ENCODE results near the genes CCL2, CCL13, CCT6B and RASL10B.

DNA sequence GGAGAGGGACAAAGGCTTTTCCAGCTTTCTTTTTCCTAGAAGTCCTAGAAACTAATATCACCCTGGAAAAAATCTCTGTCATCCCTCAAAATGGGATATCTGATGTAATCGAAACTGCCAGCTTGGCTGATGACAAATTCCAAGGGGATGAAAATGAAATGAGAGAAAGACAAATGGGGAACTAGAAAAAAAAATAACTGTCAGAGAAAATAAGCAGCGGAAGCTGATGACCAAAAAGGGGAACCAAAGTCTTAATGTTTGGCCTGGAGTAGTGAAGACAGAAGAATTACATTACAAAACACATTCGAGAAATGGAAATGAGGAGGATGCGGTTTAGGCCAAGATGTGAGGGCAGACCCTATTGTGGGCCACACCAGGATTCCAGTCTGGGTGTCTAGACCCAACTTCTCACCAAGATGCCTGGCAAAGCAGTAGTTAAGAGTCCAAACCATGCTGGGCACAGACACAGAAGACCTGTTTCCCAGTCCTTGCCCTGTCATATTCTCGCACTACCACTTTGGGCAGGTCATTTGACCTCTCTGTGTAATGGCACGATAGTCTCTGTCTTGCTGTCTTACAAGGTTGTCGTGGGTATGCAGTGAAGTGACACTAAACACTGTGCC is 12.5 kb upstream of the CCL2 start:
- PRO-cap: no peak
- RRBS, 2 experiments: no CpG with 5 or more reads among the region's 7 CpGs

DNA sequence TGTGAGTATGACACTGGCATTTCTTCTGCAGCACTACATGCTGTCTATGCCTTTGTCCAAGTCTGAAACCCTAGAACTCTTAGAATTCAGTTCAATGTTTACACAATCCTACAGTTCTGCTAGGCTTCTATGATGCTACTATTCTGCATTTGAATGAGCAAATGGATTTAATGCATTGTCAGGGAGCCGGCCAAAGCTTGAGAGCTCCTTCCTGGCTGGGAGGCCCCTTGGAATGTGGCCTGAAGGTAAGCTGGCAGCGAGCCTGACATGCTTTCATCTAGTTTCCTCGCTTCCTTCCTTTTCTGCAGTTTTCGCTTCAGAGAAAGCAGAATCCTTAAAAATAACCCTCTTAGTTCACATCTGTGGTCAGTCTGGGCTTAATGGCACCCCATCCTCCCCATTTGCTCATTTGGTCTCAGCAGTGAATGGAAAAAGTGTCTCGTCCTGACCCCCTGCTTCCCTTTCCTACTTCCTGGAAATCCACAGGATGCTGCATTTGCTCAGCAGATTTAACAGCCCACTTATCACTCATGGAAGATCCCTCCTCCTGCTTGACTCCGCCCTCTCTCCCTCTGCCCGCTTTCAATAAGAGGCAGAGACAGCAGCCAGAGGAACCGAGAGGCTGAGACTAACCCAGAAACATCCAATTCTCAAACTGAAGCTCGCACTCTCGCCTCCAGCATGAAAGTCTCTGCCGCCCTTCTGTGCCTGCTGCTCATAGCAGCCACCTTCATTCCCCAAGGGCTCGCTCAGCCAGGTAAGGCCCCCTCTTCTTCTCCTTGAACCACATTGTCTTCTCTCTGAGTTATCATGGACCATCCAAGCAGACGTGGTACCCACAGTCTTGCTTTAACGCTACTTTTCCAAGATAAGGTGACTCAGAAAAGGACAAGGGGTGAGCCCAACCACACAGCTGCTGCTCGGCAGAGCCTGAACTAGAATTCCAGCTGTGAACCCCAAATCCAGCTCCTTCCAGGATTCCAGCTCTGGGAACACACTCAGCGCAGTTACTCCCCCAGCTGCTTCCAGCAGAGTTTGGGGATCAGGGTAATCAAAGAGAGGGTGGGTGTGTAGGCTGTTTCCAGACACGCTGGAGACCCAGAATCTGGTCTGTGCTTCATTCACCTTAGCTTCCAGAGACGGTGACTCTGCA is at the start of gene CCL2:
Gene CCL2, plus strand, starts transcription at position 617 of the 1,153 bp plus-strand sequence.
- PRO-cap: no peak
- RRBS, 2 experiments: no CpG with 5 or more reads among the region's 18 CpGs

- PRO-cap: no peak
- RRBS, 2 experiments: no CpG with 5 or more reads among the region's 5 CpGs
Observed at GRCh38 chr17:34356131-34356573, at the start of gene CCL13. CCL13 (plus strand) TSS chr17:34356480.

DNA sequence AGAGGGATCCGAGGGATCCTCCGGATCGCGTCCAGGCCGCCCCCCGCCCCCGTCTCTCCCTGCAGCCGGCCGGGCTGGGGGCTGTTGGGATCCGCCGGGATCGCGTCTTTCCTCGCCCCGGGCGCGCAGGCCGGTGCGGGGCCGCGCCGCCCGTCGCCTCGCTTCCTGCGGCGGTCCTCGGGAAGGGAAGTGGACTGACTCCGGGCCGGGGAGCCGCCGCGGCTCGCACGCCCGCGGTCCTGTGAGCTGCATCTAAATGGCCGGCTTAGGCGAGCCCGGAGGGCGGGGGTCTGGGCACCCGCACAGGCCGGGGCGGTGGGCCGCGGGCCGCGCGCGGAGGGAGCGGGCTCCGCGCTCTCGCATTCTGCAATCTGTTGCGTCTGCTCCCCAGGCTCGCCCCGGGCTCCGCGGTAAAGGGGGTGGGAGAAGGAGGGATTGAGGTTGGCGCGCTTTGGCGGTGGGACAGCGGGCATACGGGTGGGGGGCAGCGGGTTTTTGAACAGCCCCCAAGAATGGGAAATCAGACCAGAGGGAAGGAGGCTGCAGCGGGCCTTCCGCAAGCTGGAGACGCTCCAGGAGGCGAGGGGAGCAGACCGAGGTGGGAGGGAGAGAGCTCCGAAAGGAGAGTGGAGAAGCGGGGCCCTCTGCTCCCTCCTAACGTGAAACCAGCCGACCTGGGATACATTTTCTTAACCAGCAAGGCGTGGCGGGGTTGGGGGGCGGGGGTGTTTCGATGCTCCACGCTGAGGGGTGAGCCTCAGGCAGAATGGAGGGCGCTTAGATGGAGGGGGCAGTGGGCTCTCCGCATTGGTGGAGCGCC is 2.3 kb downstream of the TMEM132E start:
- PRO-cap: unidirectional peak, minus-strand start at position 61 of the sequence; unidirectional peak, minus-strand start at position 254 of the sequence
- RRBS, 2 experiments: 2% methylated on average over 39 of the region's 82 CpGs

DNA sequence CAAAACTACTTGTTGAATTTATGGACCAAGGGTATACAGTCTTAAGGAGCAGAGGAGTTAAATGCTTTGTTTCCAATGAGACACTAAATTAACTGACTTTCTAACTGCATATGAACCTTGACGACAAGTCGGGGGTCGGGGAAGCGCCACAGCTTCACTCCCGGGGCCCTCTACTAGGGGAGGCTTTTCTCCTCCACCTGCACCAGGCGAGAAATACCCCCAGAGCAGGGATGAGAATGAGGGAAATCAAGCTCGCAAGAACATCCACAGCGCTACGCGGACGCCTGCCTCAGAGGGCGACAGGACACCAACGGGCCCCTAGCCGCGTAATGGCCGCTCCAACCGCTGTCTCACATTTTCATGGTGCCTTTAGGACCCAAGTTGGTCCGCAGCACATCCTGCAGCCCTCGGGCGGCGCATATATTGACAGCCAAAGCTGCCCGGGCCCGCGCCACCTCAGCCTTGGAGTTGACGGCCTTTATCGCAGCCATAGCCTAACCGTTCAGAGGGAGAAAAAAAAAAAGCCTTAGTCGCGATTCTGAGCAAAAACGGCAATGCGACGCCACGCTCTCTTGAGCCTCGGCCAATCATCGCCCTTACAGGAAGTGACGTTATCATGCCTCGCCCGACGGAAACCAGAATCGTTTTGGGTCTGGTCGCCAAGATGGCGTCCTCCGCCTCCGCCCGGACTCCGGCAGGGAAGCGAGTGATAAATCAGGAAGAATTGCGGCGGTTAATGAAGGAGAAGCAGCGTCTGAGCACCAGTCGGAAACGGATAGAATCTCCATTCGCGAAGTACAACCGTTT is at the start of gene CCT6B:
Gene CCT6B, minus strand, starts transcription at position 558 of the 807 bp plus-strand sequence.
- PRO-cap: bidirectional peak, plus-strand start at position 638 of the sequence, minus-strand start at position 523 of the sequence
- RRBS, 2 experiments: no CpG with 5 or more reads among the region's 55 CpGs

- PRO-cap: no peak
- RRBS, 2 experiments: no CpG with 5 or more reads among the region's 7 CpGs
Observed at GRCh38 chr17:35026188-35026840, 37.2 kb downstream of the RFFL start.

DNA sequence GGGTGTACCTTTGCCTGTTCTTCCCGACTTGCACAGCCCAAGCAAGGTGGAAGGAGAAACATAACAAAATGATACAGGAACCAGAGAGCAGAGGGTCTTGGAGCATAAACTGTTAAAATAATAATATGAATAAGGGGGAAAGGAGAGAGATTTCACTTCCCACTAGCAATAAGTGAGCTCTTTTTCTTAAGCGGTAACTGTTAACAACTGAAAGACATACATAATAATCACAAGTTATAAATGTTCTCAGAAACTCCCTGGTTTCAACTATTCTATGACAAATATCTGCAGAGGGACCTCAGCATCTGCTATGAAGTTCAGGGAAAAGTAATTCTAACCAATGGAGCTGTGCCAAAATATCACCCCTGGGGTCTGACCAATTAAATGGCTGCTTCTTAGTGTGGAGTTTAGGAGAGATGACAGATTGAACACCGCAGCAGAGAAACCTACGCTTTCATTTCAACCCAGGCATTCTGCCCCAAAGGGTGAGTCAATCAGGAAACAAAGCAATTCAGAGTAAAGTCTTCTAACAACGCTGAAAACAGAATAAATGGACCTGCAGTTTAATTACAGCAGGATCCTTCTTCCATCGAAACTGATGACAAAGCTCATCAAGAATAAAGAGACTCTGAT is 17.0 kb downstream of the RFFL start:
- PRO-cap: unidirectional peak, plus-strand start at position 391 of the sequence
- RRBS, 2 experiments: no CpG with 5 or more reads among the region's 6 CpGs

DNA sequence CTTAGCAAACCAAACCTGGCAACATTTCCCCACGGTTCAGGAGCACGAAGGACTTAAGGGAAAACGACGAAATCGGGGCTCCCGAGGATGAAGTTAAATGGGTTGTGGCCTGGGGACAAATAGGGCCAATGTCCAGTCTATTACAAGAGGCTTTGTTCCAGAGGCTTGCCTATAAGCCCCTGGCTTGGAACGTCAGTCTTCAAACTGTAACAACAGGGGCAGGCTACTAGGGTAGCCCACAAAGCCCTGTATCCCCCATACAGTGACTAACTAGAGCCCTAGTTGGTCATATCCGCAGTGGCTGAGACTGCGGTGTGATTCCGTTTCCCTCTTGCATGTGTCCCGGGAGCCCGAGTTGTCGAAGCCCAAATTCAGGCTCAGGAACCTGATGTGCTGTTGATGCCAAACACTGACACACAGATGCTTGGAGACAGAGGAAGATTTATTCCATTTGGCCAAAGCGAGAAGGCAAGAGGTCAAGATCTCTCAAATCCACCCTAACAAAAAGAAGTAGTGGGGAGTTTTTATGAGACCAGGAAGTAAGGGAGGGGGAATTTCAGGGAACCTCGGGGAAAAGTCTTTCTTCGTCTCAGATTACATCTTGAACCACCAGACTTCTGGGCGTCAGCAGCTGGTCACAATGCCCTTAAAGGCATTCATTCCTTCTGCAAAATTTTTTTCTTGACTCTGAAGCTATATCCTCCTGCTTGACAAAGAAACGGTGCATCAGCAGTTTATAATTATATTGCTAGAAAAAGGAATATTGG is 736 bp downstream of the SLFN5 start:
- PRO-cap: no peak
- RRBS, 2 experiments: no CpG with 5 or more reads among the region's 18 CpGs

DNA sequence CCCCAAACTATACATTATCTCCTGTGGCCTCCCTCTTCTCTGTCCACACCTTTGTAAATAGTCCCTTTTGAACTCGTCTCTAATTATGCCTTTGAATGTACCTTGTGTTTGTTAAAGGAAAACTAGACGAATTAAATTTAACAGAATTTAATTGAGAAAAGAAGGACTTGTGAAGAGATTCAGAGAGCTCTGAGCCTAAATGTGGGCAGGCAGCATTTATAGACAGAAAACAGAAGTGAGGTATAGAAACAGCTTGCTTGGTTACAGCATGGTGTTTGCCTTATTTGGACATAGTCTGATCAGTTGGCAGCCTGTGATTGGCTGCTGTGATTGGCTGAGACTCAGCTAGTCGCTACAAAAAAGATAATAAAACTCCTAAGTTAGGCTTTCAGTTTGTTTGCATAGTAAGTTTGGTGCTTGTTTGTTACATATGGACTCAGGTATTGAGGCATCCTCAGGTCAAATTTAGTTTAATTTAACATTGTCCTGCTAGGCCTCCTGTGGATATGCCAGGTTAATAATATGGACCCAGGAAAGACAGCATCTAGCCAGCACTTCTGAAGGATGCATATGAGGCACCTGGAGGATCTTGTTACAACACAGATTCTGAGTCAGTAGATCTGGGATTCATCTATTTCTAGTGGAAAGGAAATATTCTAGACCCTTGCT is 43.3 kb downstream of the SLFN5 start:
- PRO-cap: no peak
- RRBS, 2 experiments: no CpG with 5 or more reads among the region's 3 CpGs

- PRO-cap: no peak
- RRBS, 2 experiments: no CpG with 5 or more reads among the region's 1 CpG
Observed at GRCh38 chr17:35375851-35376109, 2.4 kb upstream of the SLFN11 start.

GRCh38 chr17:35409738-35410703 is 22.3 kb downstream of the SLFN12 start:
- PRO-cap: no peak
- RRBS, 2 experiments: no CpG with 5 or more reads among the region's 9 CpGs

DNA sequence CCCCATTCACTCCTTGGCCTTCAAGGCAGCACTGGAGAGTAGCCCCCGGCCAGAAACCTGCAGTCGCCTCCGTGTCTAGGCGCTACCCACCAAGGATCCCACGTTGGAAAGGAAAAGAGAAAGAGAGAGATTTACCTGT is 438 bp downstream of the SLFN12 start:
- PRO-cap: no peak
- RRBS, 2 experiments: no CpG with 5 or more reads among the region's 5 CpGs

DNA sequence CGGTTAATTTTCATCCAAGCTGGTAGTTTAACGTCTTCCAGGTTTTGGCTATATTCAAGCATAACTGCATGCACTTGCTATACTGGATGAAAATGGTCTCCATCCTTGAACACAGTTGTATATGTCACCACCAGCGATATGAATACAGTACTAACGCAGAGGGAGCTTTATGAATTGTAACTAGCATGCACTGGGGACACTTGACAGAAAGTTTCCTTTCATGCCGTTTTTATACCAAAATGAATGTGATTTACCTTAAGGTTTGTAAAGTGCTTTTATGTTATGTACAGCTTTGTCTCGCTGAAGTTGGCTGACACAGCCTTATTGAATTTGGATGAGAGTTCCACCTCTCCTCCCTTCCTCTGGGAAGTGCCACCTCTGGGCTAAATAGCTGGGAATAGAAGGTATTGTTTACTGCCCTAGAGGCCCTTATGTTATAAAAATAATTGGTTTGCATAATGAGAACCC is 798 bp upstream of the PEX12 start:
- PRO-cap: no peak
- RRBS, 2 experiments: no CpG with 5 or more reads among the region's 6 CpGs

GRCh38 chr17:35596020-35596335 is 8.9 kb downstream of the AP2B1 start:
- PRO-cap: no peak
- RRBS, 2 experiments: no CpG with 5 or more reads among the region's 3 CpGs

GRCh38 chr17:35597503-35597980 is 10.4 kb downstream of the AP2B1 start:
- PRO-cap: no peak
- RRBS, 2 experiments: no CpG with 5 or more reads among the region's 6 CpGs

DNA sequence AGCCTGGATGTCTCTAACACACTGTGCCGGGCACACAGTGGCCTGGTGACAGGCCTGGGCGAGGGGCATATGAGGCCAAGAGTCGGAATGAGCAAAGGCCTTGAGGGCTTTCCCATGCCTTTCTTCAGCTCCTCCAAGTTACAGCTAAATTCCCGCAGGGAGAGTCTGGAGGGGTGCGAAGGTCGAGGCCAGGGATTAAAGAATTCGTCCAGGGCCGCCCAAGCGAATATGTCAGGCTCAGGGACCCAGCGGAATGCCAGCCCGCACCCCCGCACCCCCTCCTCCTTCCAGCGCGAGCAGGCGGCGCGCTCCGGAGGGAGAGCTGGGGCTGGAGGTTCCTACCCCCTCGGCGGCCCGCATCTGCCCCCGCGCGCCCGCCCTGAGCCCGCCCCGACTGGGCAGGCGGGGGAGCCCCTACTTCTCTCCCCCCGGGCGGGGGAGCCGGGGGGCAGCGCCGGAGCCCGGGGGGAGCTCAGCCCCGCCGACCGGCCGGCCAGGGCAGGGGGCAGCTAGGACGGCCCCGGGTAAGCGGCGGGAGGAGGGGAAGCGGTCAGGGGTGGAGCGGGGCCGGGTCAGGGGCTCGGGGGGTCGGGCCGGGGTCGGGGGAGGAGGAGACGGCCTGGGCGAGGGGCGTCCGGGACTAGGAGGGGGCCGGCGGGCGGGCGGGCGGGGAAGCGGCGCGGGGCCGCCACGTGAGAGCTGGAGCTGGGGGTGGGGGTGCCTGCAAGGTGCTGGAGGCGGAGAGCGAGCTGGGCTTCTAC is at the start of gene RASL10B:
Gene RASL10B, plus strand, starts transcription at position 285 of the 761 bp plus-strand sequence.
- PRO-cap: bidirectional peak, plus-strand start at position 299 of the sequence, minus-strand start at position 300 of the sequence
- RRBS, 2 experiments: no CpG with 5 or more reads among the region's 65 CpGs

DNA sequence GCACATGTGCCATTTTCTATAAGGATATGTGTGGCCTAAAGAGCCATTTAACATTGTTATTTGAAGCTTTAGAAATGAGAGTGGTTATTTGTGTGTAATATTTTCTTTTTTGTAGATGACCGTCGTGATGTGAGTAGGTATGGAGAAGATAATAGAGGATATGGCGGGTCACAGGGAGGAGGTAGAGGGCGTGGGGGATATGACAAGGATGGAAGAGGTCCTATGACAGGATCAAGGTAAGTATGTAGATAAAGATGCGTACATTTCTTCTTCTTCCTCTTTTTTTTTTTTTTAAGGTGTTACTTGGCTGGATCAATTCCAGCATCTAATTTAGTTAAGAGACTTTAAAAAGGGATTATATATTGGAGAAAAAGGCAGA is 14.7 kb downstream of the TAF15 start:
- PRO-cap: no peak
- RRBS, 2 experiments: no CpG with 5 or more reads among the region's 5 CpGs

- PRO-cap: no peak
- RRBS, 2 experiments: no CpG with 5 or more reads among the region's 3 CpGs
Observed at GRCh38 chr17:35990914-35991504, 4.5 kb upstream of the CCL14 start.

- PRO-cap: no peak
- RRBS, 2 experiments: no CpG with 5 or more reads among the region's 3 CpGs
Observed at GRCh38 chr17:36128707-36128906, 25.0 kb downstream of the CCL4 start.

DNA sequence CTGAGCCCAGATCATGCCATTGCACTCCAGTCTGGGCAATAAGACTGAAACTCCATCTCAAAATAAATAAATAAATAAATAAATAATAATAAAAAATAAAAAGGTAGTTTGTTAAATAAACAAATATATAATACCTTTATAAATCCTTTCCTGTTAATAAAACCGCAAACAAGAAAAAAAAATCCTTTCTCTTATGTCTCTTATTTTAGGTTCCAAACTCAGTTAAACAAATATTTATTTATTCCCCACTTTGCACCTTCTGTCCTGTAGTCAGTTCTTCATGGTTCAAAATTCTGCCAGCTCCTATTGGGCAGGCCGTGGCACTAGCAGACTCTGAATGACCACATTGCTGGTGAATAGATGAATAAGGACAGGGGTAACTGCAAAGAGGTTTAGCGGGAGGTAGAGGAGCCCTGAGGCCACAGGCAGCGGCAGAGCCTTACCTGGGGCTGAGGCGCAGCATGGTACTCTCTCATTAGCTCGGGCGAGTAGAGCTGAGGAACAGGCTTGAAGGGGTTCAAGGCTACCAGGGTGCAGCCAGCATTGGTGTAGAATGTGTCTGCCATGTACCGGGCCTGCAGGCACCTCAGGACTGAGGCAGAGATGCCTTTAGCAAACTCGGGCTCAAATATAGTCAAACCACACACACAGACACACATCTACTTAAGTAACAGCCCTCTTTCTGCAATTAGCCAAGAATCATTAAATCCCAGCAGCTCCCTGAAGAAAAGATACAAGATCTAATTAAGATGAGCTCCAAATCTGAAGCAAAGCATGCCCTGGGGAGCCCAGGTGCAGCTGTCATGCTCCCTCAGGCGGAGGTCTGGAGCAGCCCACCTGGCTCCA is 7.3 kb downstream of the MYO19 start:
- PRO-cap: no peak
- RRBS, 2 experiments: no CpG with 5 or more reads among the region's 10 CpGs

Measured in HEK293 (cell line).